Heart (tissue), 3 donors: ENCODE results near the genes LCE4A, LCE1C, SPRR2A and S100A5.

GRCh38 chr1:151970699-151970998 is 23.0 kb downstream of the S100A10 start:
- RAMPAGE, long total RNA, 2 experiments: no peak in any of the 2 experiments

GRCh38 chr1:151976532-151977253 is 17.0 kb downstream of the S100A10 start:
- RAMPAGE, long total RNA, 2 experiments: no peak in any of the 2 experiments

GRCh38 chr1:152107824-152108489 is 7.3 kb downstream of the TCHH start:
- RAMPAGE, long total RNA, 2 experiments: no peak in any of the 2 experiments

DNA sequence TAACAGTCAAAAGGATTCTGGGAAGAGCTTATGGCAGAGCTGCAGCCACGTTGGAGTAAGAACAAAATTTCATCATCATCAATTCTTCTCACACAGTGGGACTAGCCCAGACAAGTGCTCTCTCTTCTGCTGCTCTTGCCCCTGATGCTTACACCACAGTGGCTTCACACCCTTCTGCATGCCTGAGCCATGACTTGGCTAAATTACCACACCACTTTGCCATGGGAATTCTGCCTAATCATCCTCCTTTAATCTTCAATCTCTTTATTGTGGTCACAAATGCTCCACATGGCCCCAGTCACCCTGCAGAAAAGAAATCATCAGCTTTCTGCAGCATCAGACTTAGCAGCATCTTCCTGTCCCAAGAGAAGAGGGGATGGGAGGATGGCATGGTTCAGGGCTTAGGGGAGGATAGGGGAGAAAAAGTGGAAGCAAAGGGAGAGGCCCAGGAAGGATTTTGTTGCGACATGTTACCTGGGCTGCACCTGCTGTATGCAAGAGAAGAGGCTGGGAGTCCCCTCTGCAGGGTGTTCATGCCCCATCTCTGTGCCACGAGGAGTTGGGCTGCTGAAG is 8.9 kb upstream of the RPTN start:
- RAMPAGE, long total RNA, 2 experiments: no peak in any of the 2 experiments

DNA sequence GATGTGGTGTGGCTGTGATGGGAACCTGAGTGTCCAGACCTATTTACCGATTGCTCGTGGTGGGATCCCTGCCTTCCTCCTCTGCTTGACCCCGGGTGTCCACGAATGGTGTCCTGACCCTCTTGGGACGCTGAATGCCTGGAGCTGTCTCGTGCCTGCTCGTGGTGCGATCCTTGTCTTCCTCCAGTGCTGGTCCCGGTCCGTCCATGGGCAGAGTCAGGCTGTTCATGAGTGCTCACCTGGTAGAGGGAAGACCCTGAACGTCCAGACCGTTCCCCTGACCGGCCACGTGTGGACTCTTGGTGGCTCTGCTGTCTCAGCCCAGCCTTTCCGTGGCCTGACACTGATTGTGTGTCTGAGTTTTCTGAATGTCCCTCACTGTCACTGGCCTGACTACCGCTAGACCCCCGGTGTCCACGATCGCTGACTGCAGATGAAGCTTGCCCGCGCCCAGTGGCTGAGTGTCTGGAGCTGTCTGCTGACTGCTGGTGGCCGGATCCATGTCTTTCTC is 11.8 kb downstream of the FLG start:
- RAMPAGE, long total RNA, 2 experiments: no peak in any of the 2 experiments

GRCh38 chr1:152409727-152411197 is 3.8 kb downstream of the CRNN start:
- RAMPAGE, long total RNA, 2 experiments: no peak in any of the 2 experiments

- RAMPAGE, long total RNA, 2 experiments: no peak in any of the 2 experiments
Measured at GRCh38 chr1:152707710-152708201, at the start of gene LCE4A. LCE4A (plus strand) TSS chr1:152708160.

- RAMPAGE, long total RNA, 2 experiments: no peak in any of the 2 experiments
Measured at GRCh38 chr1:152718421-152718804, 909 bp upstream of the C1orf68 start.

- RAMPAGE, long total RNA, 2 experiments: no peak in any of the 2 experiments
Measured at GRCh38 chr1:152806475-152806802, at the start of gene LCE1C. LCE1C (minus strand) TSS chr1:152806651.

- RAMPAGE, long total RNA, 2 experiments: no peak in any of the 2 experiments
Measured at GRCh38 chr1:152905978-152906832, 2.1 kb upstream of the IVL start.

DNA sequence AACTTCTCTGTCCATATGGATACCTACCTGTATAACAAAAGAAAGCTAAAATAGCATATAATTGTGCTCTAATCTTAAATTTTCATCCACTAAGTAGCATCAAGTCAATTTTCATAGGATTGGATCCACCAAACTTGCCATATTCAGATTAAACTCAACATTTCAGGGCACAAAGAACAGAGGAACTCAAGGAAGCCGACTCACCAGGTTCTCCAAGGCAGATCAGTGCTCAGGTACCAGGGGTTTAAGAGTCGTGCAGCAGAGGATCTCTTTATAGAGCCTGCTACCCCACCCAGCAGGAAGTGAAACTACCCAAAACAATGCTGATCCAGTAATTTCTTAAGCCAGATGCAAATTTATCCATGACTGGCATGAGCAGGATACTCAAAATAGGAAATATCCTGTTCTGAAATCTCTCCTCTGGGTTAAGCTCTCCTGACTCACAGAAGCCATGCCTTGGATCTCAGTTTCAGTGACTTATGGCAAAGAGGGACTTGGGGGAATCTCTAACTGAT is at the start of gene SPRR2A:
TSS of gene SPRR2A (minus strand) at position 246 of the 515 bp plus-strand sequence.
- RAMPAGE, long total RNA, 2 experiments: no peak in any of the 2 experiments

DNA sequence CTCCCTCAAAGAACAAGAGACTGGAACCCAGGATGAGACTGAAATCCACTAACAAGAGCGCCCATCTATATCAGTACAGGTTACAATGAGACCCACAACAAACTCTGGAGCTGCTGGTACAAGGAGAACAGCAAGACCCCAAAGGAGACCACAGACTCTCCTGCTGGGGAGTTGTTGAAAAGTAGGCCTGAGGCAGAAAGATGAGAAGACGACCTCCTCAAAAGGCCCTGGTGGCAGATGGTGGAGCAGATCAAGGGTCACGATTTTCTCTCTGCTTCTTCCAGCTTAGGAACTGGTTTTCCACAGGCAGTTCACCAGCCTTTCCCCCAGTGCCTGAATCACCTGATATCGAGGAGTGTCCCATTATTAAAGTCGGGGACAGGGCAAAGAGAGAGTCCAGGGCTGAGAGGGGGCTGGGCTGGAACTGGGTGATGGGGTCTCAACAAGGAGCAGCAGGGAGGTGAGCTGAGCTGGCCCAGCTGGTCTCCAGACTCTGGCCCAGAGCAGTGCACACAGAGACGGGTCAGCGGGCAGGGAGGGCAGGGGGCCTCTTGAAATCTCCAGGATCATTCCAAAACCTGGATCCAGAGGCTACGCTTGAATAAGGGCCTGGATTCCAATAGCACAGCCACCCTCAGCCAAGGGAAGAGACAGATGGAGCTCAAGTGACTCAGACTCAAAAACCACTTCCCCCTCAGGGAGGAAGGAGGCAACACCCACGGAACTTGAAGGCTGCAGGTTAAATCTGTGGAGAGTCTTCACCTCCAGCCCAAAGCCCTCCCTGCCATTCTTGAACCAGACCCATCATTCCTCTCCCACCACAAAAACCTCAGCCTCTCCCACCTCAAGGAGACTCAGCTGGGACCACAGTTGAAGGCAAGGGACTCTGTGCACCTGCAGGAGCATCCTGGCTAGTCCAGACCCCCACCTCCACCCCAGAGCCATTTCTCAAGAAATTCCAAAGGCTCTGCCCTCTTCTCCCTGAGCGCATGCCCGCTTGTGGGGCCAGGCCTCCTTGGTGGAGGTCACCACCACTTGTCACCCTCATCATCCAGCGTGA is at the start of gene S100A5:
TSS of gene S100A5 (minus strand) at position 656 of the 1,060 bp plus-strand sequence.
- RAMPAGE, long total RNA, 2 experiments: no peak in any of the 2 experiments

GRCh38 chr1:153626215-153626685 is 1.1 kb downstream of the S100A13 start:
- RAMPAGE, long total RNA, 2 experiments: no peak in any of the 2 experiments

GRCh38 chr1:153685746-153686460 is 7.4 kb downstream of the NPR1 start:
- RAMPAGE, long total RNA, 2 experiments: no peak in any of the 2 experiments

GRCh38 chr1:153805233-153805816 is 30.1 kb downstream of the SLC27A3 start:
- RAMPAGE, long total RNA, 2 experiments: no peak in any of the 2 experiments

- RAMPAGE, long total RNA, 2 experiments: no peak in any of the 2 experiments
Measured at GRCh38 chr1:153807807-153808318, 32.7 kb downstream of the SLC27A3 start.

- RAMPAGE, long total RNA, 2 experiments: no peak in any of the 2 experiments
Measured at GRCh38 chr1:153972065-153973181, 4.7 kb downstream of the CREB3L4 start.

- RAMPAGE, long total RNA, 2 experiments: no peak in any of the 2 experiments
Measured at GRCh38 chr1:154164853-154165752, 26.8 kb downstream of the TPM3 start.

GRCh38 chr1:154178908-154179596 is 12.8 kb downstream of the TPM3 start:
- RAMPAGE, long total RNA, 2 experiments: no peak in any of the 2 experiments

DNA sequence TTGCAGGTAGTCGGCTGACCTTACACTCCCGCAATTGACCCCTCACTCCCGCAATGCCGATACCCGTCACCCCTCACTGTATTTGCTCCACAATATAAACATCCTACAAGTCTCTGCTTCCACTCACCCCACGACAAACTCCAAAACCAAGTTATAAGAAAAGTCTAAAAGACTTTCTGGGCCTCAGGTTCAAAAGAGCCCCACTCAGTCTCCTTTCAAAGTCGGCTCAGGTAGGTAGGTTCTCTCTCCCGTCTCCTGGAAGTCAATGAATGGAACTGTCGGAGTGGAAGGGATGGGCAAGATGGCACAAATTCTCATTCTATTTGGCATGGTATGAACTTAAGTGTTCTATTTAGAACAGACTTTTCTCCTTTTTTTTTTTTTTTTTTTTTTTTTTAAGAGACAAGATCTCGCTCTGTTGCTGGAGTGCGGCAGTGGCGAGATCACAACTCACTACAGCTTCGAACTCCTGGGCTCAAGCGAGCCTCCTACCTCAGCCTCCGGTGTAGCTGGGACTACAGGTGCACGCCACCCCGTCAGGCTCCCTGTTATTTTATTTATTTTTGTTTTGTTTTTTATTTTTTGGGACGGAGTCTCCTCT is 8.3 kb downstream of the TPM3 start:
- RAMPAGE, long total RNA, 2 experiments: no peak in any of the 2 experiments